Ureter (tissue), 1 donor: Measurements from ENCODE around the genes HSD17B2 and CDH13.

- PRO-cap: no peak
Measured at GRCh38 chr16:81451622-81452397, 7.2 kb downstream of the CMIP start.

GRCh38 chr16:81453942-81454987 is 9.7 kb downstream of the CMIP start:
- PRO-cap: no peak

- PRO-cap: no peak
Measured at GRCh38 chr16:81457536-81458163, 13.0 kb downstream of the CMIP start.

- PRO-cap: no peak
Measured at GRCh38 chr16:81463716-81464530, 19.3 kb downstream of the CMIP start.

- PRO-cap: no peak
Measured at GRCh38 chr16:81469302-81470624, 25.2 kb downstream of the CMIP start.

- PRO-cap: no peak
Measured at GRCh38 chr16:81480718-81481054, 36.1 kb downstream of the CMIP start.

DNA sequence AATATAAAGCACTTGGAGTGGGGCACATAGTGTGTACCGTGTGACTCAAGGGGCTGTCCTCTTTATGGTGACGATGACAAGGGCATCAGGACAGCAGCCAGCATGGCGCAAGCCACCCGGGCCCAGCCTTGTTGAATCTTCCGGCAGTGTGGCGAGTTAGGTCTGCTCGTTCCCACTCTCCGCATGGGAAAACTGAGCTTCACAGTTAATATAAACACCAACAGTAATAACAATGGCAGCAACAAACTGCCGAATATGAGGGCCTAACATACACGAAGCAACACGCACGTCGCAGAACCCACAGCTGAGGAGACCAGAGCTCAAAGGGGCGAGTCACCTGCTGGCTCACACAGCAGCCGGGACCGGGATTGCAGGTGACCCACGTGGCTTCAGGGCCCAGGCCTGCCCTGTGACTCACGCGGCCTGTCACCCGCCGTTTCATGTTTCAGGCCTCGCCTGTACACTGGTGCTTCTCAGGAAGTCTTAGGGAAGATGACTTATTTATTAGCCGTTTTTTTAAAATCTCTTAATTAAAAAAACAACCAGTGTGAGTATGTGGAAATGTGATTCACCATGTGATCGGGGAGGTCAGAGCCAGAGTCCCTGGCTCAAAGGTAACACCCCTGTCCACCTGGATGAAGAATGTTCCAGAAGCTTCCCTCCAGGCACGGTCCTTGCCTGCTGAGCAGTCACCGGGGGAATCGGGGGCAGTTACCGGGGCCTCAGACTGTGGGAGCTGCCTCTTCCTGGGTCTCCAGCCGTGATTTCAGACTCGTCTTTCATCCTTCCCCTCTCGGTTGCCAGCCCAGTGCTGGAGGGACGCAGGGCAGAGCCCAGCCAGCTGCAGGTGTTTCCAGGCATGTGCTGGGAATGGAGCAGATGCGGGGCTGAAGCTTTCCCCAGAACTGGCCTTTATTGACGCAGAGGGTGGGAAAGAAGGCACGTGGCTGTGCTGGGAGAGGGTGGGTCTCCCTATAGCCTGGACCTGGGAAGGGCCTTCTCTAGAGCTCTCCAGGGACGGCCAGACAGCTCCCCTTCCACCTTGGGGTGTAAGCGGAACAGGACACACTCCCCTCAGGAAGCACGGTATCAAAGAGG is 49.2 kb downstream of the CMIP start:
- PRO-cap: no peak

- PRO-cap: no peak
Measured at GRCh38 chr16:81542749-81543014, 98.1 kb downstream of the CMIP start.

DNA sequence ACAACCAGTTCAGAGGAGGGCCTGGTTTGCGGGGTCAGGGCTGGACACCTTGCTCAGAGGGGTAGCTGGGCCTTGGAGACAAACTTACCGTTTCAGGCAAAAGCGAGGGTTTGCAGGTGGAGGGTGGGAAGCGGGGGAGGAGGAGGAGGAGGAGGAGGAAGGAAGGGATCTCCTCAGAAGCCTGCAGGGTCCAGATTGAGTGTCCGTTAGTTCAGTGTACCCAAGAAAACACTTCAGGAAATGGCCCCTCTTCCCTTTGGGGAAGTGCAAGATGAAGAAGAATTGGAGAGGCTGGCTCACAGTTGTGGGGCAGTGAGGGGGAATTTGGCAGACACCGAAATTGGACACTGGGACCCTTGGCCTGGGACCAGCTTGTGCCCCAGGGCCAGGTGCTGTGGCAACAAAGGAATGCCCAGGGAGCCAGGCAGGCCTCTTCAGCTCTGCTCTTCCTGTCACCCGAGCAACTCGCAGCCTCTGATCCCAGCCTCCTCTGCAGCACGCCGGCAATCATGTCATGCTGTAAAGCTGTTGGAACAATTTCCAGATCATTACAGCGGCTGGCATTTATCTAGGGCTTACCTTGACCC is 103.0 kb downstream of the CMIP start:
- PRO-cap: no peak

DNA sequence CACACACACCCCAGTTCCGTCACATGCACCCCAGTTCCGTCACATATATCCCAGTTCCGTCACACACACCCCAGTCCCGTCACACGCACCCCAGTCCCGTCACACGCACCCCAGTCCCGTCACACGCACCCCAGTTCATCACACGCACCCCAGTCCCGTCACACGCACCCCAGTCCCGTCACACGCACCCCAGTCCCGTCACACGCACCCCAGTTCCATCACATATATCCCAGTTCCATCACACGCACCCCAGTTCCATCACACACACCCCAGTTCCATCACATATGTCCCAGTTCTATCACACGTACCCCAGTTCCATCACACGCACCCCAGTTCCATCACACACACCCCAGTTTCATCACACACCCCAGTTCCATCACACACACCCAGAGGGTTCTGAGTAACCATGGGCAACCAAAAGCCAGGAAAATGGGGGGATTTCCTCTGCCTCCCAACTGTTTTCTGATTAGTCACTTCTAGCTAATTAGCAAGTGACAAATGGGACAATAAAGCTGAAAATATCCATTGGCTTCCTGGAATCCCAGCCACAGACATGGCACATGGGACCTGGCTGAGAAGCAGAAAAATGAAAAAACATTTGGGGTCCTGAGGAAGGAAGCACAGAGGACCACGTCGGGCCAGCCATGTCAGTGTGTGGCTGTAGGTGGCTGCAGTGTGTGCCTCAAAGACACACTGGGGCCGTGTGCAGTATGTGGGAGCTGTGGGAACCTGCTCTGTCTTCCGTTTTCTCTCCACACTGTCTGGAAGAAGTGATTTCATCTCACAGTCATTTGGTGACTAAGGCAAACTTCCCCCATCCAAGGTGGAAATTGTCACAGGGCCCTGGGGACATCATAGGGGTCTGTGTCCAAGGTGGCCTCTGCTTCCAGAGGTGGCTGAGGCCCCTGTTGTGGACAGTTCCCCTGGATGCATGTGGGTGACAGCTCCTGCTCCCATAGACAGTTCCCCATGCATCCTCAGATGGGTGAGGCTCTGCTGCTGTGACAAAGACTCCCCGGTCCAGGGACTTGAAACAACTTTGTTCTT is 106.6 kb downstream of the CMIP start:
- PRO-cap: no peak

DNA sequence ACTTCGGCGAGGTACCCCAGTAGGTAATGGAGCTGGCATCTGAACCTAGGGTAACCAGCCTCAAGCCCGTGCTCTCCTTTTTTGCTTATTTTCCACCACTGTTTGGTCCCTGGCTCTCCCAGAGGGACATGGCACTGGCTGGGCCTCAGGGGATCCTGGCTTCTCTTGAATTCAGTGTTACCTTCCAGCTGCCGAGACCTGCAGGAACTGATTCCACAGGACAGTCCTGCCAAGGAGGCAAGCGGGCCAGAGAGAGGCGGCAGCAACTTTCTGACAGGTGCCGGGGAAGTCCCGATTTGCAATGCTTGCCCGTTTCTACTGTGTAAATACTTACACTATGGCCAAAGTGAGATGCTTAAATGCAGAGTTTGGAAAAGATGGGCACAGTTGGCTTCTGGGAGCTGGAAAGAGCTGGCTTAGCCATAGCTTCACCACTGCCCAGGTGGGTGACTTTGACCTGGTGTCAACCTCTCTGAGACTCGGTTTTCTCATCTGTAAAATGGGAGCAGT is 124.8 kb downstream of the CMIP start:
- PRO-cap: no peak

GRCh38 chr16:81570186-81570731 is 125.7 kb downstream of the CMIP start:
- PRO-cap: no peak

GRCh38 chr16:81589853-81590212 is 145.2 kb downstream of the CMIP start:
- PRO-cap: no peak

GRCh38 chr16:81608870-81609261 is 164.3 kb downstream of the CMIP start:
- PRO-cap: no peak

- PRO-cap: no peak
Measured at GRCh38 chr16:81654945-81656125, 123.8 kb upstream of the PLCG2 start.

DNA sequence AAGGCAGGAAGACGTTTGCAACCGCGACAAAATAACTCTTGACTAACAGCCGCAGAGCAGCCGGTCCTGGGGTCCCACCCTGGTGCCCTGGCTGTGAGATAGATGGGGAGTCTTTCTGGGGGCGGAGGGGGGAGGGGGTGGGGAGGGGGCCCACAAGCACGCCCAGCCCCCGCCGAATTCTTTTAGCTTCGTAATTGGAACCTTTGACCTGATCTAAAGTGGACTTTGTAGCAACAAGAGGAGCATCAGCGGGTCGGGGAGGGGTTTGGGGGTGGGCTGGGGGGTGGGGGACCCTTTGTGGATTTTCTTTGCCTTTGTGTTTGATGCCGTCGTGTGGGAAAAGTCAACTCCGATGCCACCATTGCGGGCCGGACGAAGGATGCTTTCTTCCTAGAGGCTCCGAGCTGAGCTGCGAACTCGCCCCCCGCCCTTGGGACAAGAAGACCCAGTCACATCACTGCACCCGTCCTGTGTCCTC is 69.2 kb upstream of the PLCG2 start:
- PRO-cap: no peak

DNA sequence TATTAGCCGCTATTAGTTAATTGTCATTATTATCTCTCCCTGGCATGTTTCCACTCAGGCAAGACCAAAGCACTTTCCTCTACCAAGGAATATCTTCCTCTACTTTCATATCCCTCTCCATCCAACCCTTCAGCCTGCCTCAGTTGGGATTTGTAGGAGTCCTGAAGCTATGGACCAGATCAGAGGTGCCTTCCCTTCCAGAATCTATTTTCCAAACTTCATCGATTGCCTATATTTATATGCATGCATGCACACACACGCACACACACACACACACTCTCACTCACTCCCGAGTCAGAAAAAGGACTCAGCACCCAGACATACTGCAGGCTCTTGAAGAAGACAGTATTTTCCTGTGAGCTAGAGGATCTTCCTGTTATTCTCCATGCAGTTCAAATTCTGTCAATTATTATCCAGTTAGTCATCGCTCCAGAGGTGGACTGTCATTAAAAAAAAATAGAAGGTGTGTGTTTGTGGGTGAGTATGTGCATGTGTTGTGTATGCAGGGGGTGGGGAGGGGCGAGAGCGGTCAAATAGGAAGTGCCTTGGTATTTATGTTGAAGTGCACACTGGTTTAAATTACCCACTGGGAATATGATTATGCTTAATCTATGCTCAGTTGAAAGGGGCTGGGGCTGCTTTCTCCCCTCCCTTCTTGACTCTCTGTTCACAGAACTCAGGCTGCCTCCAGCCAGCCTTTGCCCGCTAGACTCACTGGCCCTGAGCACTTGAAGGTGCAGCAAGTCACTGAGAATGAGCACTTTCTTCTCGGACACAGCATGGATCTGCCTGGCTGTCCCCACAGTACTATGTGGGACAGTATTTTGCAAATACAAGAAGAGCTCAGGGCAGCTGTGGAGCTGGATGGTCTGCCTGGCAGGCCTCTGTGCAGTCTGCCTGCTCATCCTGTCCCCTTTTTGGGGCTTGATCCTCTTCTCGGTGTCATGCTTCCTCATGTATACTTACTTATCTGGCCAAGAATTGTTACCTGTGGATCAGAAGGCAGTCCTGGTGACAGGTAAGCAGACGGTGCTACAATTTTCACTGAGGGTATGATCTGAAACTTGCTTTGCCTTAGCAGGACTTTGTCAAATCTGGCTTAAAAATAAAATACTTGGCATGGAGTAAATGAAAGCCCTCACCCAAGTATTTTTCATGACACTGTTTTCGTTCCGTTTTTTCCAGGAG is at the start of gene HSD17B2:
Gene HSD17B2, plus strand, starts transcription at position 582 of the 1,188 bp plus-strand sequence.
- PRO-cap: no peak

DNA sequence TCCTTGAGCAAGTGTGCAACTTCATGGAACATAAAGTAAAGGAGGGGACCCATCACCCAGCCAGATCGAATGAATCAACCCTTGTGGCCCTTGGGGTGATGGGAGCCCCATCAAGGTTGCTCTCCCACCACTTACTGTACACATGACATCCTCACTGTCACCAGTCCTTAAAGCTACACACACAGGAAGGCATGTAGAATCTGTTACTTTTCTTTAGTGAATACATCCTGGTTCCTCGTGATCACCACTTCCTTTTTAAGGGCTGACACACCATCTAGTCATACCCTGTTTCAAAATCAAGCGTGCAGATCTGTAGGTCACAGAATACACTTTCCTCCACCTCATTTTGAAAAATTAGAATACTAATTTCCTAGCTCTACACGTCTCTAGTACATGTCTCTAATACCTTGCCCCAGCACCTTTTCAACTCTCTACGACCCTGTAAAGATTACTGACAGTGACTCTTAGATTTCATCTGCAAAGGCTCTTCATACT is 22.7 kb upstream of the MPHOSPH6 start:
- PRO-cap: no peak

- PRO-cap: no peak
Measured at GRCh38 chr16:82626645-82627193, at the start of gene CDH13. Gene CDH13 (plus strand): TSS chr16:82626969.

DNA sequence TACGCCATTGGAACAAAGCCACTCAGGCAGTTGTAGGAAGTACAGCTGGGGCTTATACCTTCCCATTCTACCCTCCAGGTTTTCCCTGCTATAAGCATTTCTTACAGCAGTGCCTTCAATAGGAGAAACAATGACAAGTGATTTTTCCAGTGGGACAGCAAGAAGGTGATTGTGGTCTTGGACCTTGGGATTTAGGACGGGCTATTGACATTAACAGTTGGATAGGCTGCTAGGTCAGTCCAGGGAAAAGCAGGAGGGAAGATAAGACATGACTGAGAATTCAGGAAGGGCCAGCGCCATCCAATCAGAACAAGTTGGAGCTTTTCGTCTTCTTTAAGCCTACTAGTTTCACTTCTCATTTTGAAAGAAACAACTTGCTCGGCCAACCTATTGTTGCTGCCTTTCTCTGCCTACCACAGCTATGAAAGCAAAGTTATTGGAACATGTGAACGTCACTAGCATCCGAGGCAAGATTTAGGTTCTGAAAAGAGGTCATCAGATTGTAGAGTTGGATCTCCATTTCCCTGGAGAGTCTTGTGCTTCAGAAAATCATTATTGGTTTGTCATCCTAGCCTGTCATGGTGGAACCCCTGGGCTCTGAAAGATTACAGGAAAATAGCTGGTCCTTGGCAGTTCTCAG is 25.0 kb downstream of the CDH13 start:
- PRO-cap: no peak